Cardiac ventricle fibroblast (primary cell): ENCODE results near the gene CASR.

DNA sequence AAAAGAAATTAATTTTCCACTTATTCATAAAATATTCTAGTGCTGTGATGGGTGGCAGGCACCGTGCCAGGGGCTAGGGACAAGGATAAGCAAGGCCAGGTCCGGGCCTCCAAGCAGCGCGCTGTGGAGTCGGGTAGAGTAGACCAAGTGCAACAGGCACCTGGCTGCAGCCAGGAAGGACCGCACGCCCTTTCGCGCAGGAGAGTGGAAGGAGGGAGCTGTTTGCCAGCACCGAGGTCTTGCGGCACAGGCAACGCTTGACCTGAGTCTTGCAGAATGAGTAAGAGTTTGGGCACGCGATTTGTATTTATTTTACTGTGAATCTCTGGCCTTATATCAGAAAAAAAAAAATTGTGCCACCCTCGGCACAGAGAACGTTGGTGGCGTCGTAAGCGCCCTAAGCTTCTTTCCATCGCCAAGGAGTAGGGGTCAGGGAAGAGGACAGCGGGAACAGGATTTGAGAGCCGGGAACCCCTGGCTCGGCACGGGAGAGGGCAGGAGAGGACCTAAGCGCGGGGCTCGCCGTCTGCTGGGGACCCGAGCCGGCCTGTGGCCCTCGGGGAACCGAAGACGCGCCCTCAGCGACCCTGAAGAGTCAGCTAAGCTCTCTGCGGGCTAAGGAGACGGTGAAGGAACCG lies at the start of gene CASR:
Gene CASR (plus strand): TSS at position 136 of the 638 bp plus-strand sequence.
- RAMPAGE, long total RNA, result no peak

GRCh38 chr3:122533808-122534747 lies 19.3 kb upstream of the KPNA1 start:
- RAMPAGE, long total RNA, result no peak

DNA sequence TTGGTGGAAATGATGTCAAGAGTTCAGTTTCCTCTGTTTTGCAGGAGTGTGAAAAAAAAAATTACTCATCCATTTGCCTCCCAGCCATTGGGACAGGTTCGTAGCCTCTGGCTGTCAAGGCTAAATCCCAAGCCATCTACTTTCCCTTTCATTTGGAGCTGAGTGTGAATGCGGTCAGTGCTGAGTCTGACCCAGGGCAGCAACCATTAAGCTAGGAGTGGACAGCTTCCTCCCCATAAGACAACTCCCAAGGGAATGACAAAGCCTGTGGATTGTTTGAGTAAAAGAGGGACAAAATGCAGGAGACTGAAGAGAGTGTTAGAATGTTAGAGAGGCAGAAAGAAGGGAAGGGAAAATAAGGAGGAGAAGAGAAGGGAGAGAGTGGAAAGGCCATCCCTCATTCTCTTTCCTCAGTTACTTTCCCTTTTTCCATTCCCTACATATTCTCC lies 33.7 kb downstream of the PARP14 start:
- RAMPAGE, long total RNA, result no peak

DNA sequence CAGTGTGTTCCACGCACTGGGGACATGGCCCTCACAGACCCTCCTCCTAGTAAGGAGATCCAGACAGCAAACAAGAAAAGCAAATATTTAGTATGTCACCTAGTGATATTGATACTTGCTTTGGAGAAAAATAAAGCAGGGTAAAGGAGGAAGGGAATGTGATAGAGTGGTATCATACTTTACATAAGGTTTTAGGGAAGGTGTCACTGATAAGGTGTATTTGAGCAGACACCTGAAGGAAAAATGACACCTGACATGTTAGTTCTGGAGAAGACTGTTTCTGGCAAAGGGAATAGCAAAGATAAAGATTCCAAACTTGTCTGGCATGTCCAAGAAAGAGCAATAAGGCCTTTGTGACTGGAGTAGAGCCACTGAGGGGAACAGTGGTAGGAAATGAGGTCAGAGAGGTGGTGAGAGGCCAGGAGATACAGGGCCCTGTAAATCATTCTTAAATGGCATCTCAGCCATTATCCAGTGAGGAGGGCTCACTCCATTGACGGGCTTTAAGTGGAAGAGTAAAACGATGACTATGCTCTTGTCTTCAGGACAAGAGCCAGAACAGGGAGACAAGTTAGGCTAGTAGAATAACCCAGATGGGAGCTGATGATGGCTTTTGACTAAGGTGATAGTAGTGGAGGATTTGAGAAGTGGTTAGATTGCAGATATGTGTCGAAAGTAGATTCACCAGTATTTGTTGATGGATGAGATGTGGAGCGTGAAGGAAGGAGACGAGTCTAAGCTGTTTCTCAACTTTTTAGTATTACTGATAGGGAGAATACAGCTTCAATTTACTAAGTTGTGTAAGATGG lies 4.5 kb downstream of the SLC49A4 start:
- RAMPAGE, long total RNA, result no peak

- RAMPAGE, long total RNA, result no peak
These were observed 5.4 kb downstream of the SLC49A4 start for GRCh38 chr3:122799924-122800916.

DNA sequence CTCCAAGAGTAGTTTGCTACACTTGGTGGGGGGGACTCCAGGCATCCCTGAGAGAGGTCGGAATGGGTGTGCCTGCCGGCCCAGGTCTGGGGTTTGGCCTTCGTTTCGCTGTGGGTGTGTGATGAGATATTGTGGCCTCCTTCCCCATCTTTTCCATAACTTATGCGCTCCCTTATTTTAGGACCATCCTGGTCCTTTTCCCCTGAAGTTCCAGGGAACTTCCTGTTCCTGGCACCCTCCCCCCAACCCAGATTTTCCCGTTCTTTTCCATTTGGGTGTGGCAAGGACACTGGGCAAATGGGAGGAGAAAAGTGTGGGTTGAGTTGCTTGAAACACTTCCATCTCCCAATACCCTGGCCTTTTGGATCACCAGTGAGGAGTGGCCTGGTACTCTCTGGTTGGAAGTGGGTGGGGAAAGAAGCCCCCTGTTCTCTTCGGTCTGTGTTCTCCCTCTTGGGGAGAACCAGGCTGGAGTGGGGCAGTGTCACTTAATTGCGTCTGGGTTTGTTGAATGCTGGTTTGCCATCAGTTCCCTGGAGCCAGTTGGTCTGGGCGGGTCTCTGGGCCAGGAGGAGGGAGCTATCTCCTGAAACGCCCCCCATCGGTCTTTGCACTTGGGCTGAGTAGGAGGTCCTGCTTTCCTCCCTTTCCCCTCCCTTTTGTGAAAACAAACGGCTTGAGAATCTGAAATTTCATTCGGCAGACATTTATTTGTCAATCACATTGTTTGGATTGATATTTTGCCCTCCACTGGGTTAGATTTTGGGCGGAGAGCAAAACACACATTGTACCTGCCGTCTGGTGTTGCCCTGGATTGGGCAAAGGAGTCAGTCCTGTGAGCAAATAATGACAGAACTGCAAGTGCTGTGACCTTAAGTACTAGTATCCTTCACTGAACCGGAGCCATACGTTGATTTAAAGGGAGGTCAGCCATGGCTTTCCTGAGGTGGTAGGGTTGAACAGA lies 1.4 kb downstream of the PDIA5 start:
- RAMPAGE, long total RNA, result no peak

DNA sequence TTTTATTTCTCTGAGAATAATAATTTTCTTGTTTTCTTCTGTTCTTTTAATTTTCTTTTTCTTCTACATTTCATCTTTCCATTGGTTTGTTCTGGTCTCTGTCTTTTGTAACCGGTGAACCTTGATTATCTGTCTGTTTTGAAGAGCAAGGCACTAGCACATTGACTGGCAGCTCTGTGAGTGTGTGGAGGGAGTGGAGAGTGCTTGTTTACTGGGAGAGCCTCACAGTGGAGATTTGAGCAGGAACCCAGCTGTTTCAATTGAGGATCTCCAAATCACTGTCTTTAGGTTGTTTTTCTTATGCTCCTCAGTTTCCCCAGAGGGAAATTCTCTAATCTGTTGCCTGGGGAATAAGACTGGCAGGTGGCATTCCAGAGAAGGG lies 20.8 kb downstream of the PDIA5 start:
- RAMPAGE, long total RNA, result no peak

DNA sequence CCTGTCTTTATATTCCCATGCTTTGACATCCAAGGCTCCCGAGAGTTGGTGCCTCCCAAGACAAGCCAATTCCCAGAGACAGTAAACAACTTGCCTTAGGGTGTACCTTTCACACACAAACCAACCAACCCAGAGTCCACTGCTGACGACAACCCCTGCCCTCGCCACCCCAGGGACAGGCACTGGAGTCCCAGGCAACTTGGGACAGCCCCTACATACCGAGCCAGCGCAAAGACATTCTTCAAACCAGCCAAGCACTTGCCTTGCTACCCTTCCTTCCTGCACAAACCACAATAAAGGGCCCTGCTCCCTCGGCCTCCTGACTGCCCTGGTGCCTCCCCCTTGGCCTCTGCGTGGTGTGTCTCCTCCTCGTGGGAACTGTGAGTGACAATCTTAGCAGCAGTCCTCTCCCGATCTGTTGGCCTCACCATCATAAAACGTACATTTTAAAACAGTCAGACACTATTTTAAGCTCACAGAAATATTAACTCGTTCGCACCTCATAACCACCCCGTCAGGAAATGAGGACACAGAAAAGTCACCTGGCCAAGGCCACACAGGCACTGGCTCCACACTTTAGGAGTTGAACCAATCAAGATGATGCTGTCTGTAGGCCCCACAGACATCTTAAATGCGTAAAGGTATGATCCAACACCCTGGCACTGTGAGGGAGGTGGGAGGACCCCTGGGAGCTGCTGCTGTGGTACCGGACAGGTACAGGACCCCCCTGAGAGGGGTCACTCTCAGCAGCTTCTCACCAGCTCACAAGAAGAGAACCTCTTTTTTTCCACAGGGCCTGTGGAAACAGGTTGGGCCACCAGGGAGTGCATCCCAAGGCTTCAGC lies 113.7 kb downstream of the ADCY5 start:
- RAMPAGE, long total RNA, result no peak

DNA sequence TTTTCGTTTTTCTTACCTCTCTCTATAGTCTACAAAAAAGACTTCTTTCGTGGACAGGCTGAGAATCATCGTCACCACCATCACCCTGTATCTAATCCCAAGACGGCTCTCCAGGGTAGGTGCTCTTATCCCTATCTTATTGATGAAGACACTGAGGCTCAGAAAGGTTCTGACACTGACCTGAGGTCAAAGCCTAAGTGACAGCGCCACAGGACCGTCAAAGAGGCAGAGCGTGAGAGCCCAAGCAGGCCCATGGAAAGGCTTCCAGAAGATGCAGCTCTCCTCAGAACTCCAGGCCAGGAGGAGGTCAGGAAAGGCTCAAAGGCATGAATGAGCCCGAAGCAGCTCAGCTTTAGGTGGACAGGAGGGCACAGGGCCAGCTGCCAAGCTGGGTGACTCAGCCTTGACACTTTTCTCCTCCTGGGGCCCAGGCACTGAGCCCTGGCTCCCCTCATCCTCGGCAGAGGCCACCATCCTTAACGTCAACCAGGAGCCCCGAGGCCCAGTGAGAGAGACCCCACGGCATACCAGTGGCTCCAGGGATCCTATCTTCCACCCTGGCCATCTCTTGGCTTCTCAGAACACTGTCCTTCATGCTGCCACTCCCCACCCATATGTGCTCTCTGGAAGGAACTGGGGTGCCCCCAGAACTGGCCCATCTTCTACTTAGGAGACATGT lies 62.9 kb downstream of the ADCY5 start:
- RAMPAGE, long total RNA, result no peak

- RAMPAGE, long total RNA, result no peak
These were observed 50.4 kb downstream of the ADCY5 start for GRCh38 chr3:123398431-123398880.

DNA sequence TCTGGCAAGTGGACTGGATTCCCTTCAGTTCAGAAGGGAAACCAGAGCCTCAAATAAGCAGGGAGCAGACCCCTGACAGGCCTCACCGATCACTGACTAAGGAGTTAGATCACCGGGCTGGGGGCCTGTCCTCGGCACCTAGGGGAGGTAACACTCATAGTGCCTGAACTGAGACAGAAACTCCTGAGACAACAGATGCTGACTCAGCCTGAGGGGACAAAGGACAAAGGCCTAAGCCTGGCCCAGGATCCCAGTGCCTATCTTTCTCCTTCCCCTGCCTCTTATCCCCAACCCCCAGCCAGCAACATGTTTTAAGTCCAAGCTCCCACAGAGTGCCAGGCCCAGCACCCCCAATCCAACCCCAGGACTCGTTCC lies 37.6 kb downstream of the ADCY5 start:
- RAMPAGE, long total RNA, result no peak

GRCh38 chr3:123449211-123449525 lies 278 bp upstream of the ADCY5 start:
- RAMPAGE, long total RNA, result no peak

DNA sequence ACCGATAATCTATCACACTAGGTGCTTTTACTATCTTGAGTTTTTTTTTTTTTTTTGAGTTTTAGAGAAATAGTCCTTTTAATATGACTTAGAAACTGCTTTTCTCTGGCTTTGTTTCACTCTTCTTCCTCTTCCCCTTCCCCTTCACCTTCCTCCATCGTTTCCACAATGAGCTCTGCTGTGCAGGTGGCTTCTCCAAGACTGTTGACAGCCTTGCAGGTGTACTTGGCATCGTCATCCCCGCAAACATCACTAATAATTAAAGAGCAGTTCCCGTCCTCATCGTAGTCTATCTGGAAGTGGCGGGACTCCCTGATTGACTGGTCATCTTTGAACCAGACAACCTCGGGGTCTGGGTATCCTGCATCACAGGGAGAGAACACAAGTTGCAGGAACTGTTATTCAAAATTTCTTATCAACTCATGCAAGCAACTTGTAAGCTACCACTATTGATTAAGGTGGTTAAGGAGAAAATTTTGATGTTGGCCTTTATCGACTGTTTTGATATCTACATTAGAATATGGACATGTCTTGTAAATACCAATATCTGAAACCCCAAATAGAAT lies 29.2 kb upstream of the HACD2 start:
- RAMPAGE, long total RNA, result no peak

- RAMPAGE, long total RNA, result no peak
These were observed 92.2 kb upstream of the HACD2 start for GRCh38 chr3:123676898-123677610.

- RAMPAGE, long total RNA, result no peak
These were observed 107.3 kb upstream of the HACD2 start for GRCh38 chr3:123691994-123692652.

GRCh38 chr3:123696827-123697266 lies 112.0 kb upstream of the HACD2 start:
- RAMPAGE, long total RNA, result no peak

DNA sequence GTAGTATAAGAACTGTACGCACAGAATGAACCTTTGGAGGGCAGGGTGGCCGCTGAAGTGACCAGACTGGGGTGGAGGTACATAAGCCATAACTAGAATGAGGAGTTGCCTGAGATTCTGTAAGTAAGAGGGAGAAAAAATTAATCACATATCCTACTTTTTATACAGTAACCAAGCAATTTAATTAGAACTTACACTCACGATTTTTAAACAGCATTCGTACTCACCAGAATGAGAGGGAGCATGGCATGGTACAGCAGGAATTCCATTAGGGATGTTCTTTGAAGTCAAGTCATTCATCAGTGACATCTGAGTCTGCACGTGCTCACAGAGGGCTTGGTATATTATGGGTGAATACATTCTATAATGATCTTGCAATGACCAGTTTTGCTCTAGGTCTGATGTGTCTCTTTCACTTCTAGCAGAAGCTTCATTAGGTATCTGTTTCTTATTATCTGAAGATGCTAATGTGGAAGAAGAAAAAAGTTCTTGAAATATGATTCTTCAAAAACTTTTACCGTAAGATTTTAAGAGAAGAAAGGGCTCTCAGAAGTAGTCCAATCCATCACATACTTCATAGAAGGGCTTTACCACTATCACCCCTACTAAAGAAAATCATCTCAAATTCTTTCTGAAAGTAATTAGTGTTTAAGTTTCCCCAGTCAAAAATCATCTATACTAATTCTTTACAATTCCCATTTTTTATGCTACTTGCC lies 12.2 kb downstream of the CCDC14 start:
- RAMPAGE, long total RNA, result no peak

DNA sequence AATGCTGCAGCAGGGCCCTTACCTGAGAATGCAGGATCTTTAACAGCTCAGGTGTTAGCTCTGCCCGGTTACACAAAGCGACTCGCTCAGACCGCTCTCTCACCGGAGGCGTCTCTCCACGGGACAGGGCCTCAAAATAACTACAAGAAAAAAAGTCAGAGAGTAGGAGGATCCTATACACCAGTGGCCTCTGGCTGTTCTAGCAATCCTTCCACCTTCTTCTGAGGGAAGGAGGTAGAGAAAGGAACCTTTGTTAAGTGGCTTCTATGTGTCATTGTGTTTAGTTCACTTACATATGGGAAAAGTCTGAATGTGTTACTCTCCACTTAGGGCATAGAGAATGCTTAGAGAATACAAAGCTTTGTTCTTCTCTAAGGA lies 15.1 kb downstream of the ROPN1 start:
- RAMPAGE, long total RNA, result no peak

DNA sequence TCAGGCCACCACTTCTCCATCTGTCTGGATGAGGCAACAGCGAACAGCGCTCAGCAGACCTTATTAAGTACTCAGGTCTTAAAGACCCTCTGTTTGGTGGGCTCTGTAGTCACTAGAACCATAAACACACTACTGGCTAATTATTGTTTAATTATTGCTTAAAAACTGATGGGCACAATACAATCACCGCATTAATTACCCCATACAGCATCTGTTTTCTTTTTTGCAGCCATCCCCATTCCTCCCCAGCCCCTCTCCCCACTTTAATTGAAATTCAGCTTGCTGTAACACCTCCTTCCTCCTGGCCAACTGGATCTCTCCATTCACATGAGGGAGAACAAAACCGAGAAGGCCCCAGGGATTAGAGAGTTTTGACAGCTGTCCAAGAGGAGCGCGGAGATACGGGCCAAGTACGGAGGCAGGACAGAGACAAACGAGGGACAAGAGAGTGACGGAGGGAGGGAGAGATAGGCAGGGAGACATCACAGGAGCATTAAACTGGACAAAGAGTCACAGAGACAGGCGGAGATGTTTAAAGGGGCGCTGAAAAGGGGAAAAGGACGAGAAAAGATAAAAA lies 1.1 kb upstream of the KALRN start:
- RAMPAGE, long total RNA, result no peak

DNA sequence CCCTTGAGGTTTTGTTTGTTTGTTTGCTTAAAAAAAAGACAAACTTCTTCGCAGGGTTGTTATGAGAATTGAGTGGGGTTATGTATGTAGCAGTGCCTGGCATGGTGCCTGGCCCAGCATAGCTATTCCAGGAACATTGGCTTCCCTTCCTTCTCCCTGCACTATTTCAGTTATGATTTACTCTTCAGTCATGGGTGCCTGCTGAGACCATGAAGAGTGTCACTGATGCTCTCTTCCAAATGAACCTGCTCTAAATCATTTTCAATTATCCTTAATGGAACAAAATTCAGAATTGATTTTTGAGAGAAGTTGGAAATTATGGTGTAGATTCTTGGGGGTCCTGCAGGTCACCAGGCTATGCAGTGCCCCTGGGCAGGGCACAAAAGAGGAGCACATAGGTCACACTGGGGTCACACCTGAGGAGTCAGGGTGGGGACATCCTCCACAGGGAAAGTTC lies 242.3 kb downstream of the KALRN start:
- RAMPAGE, long total RNA, result no peak